Epithelial cell of proximal tubule (primary cell): ENCODE data around the gene C1QTNF2.

- RAMPAGE, long total RNA, result no peak
- RRBS, result no CpG with 5 or more reads among the region's 9 CpGs
These were observed 32.7 kb downstream of the FABP6 start for GRCh38 chr5:160261929-160262531.

DNA sequence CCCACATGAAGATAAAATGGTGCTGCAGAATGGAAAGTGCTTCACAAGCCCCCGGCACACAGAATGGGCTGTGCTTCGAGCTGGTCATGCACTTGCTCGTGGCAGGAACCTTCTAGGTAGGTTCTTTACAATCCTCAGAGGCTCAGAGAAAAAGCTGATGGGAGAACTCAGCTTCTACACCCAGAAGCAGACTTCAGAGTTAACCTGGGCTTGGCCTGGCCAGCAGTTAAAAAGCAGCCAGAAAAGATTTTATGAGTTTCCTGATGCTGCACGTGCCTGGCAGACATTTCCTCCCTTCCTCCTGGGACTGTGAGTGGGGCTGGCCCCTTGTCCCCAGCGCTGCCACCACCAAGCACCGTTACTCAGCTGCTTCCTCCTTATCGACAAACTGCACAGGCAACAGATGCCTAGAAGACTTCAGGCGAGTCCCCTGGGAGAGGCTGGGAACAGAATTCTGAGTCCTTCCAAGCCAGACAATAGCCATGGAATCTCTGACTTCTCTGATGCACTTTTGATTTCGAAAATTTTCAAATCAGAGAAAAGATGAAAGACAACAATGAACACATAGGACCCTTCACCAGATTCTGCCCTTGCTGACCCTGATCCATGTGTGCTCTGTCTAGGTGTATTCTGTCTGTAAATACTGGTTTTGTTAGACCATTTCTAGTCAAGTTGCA is 33.4 kb downstream of the FABP6 start:
- RAMPAGE, long total RNA, result no peak
- RRBS, result no CpG with 5 or more reads among the region's 9 CpGs

- RAMPAGE, long total RNA, result no peak
- RRBS, result no CpG with 5 or more reads among the region's 4 CpGs
These were observed 7.3 kb downstream of the C1QTNF2 start for GRCh38 chr5:160363099-160363513.

DNA sequence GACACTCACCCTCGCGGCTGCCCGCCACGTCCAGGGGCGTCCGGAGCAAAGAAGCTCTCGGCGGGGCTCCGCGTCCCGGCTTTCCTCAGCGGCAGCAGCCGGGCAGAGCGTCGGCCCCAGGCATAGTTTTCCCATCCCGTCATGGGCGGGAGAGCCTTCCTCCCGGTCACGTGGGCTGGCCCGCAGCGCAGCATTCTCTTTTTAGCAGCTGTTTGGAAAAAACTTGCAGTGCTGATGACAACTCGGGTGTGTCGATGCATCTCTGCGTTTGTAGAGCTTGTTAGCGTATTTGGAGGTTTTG is at the start of gene C1QTNF2:
TSS of gene C1QTNF2 (minus strand) at position 124 of the 301 bp plus-strand sequence.
- RAMPAGE, long total RNA, result no peak
- RRBS, result 3% methylated on average over 11 of the region's 25 CpGs

DNA sequence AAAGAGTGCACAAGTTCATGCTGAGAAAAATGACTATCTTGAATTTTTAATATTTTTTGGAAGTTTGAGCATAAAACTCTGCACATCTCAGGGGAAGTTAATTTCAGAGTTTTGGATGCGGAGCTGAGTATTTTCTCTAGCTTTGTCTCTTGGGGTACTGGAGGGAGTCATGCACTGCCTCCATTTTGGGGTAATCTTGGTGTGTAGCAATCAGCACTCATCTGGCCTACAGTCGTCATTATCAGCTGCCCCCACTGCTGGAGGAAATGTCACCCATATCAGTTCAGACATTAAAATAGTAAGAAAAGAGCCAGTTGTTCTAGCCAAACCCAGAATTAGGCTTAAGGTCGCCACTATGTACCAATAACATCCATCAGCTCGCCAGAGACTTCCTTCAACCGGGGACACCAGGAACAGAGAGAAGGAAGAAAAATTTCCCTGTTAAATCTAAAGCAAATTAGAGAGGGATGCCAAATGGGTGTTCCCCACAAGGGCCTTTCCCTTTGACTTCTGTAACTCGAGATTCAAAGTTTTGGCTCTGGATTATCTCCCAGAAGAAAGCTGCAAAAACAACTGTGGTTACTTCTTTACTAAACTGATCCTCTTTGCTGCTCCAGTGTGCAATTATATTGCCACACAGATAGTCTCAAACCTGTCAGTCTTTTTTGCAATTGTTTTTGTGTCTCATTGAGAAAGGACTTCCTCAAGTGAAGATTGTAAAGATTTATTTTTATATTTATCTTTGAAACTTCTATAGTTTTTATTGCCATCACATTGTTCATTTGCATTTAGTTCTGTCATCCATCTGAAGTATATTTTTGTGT is 49.2 kb downstream of the PTTG1 start:
- RAMPAGE, long total RNA, result no peak
- RRBS, result no CpG with 5 or more reads among the region's 6 CpGs

- RAMPAGE, long total RNA, result no peak
- RRBS, result no CpG with 5 or more reads among the region's 2 CpGs
These were observed 63.5 kb downstream of the PTTG1 start for GRCh38 chr5:160485282-160485523.

GRCh38 chr5:160789835-160790368 is 62.1 kb downstream of the ATP10B start:
- RAMPAGE, long total RNA, result no peak
- RRBS, result no CpG with 5 or more reads among the region's 2 CpGs

GRCh38 chr5:160799146-160799608 is 52.8 kb downstream of the ATP10B start:
- RAMPAGE, long total RNA, result no peak
- RRBS, result no CpG with 5 or more reads among the region's 5 CpGs

GRCh38 chr5:160848814-160849089 is 3.3 kb downstream of the ATP10B start:
- RAMPAGE, long total RNA, result no peak
- RRBS, result no CpG with 5 or more reads among the region's 4 CpGs

DNA sequence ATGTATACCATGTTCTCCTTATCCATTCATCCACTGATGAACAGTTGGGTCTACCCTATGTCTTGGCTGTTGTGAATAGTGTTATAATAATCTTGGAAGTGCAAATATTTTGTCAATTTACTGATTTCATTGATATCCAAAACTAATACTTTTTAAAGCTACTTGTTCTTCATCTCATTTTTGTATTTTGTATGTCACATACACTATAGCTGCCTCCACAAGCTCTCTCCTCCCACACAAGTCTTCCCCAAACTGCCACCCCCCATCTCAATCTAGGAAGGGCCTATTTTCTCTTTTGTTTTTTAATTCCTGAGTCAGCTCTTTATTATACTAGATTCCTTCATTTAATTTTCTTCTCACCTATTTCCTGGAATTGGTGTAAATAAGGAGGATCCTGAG is 277.5 kb downstream of the GABRB2 start:
- RAMPAGE, long total RNA, result no peak

GRCh38 chr5:161847436-161847839 is 482 bp upstream of the GABRA1 start:
- RAMPAGE, long total RNA, result no peak
- RRBS, result no CpG with 5 or more reads among the region's 12 CpGs

DNA sequence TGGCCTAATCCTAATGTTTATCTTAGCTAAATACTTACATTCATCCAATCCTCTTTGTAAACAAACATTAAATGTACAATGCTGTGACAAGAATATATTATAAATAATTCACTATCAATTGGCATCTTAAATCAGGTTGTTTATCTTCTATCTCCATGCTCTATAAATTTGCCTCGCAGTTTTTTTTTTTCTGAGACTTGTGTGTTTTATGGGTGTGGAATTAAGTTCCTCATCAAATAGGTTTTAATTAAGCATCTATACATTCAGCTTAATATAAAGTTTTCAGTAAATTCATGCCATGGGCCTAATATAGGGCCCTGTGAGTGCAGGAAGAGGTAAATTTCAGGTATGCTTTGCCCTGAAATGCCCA is 90.6 kb downstream of the GABRG2 start:
- RAMPAGE, long total RNA, result no peak
- RRBS, result no CpG with 5 or more reads among the region's 1 CpG

GRCh38 chr5:163449807-163450369 is 10.0 kb downstream of the NUDCD2 start:
- RAMPAGE, long total RNA, result no peak
- RRBS, result no CpG with 5 or more reads among the region's 6 CpGs

DNA sequence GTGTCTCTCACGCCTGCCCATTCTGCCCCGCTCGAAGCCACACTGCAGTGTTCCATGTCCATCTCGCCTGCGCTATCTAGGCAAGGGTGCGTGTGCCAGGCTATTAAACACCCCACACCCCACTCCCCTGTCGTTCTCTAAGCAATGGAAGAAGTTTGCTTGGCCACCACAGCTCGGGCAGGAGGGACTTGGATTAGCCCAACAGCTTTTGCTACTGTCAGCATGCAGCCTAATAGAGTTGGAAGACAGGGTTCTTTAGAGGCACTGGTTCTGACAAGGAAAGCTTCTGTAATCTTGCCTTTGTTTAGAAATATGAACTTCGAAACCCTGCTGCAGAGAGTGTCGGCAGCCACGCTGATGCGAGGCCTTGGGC is 268.6 kb upstream of the WWC1 start:
- RAMPAGE, long total RNA, result no peak
- RRBS, result no CpG with 5 or more reads among the region's 12 CpGs

DNA sequence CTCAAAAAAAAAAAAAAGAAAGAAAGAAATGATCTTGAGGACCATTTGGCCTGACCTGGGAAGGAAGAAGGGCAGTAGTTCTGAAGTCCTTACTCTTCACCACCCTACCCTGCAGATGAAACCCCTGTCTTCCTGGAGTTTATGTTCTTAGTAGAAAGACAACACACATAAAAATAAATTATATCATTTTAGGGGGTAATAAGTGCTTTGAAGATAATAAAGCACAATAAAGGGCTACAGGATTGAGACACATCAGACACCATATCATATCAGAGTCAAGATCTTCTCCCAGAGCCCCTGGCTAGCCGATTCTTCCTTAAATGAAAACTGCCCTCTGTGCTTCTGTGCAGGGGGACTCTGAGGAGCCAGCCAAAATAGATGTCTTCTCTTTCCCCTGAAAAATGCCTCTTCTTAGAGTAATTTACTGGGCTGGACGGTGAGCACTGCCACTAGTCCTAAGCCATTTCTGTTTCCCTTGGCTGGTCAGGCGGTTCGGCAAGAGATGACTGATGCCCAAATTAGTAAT is 203.8 kb upstream of the WWC1 start:
- RAMPAGE, long total RNA, result no peak
- RRBS, result no CpG with 5 or more reads among the region's 4 CpGs

DNA sequence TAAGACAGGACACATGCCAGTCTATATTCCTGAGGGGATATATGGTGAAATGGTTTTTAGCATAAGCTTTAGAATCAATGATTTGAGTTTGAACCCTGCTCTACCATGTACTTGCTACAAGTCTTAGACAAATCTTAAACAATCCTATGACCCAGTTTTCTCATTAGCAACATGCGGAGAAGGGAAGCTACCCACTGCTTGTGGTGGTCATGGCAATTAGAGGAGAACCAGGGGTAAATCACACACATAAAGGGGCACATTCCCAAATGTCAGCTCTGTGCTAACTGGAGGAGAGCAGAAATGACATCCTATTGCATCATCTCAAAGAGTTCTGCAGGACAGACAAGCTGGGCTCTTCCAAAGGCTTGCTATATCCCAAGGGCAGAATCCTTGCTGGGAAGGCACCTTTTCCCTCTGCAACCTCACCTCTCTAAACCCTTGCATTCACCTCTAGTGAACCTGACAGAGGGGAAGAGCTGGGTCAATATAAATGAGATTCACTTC is 17.1 kb upstream of the WWC1 start:
- RAMPAGE, long total RNA, result no peak
- RRBS, result no CpG with 5 or more reads among the region's 1 CpG

DNA sequence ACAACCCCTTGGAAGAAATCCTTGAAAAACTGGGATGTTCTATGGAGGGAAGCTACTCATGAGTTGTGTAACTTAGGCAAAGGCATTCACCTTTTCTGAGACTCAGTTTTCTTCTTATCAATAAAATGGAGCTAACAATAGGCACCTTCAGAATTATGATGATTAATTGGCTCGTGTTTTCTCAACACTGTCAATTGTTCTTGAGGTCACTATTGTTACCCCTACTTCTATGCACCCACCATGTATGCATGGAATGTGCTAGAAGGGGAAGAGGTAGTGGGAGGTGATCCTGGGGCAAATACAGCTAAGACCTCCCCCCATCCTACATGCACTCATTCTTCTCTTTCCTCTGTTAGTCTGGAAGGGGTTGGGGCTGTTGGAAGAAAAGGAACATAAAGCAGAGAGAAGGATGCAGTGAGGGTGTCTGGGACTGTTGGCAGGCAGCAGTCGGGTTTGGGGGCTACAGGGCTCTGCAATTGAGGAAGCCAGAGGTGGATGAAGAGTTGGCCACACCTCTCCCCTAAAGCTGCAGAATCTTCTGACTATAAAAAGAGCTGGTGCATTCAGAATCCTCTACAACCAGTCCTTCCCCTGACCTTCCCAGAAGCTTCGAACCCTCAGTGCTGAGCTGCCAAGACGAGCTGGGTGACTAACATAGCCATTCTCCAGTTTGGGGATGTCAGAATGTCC is 39.0 kb downstream of the WWC1 start:
- RAMPAGE, long total RNA, result no peak
- RRBS, result no CpG with 5 or more reads among the region's 4 CpGs

- RAMPAGE, long total RNA, result no peak
- RRBS, result no CpG with 5 or more reads among the region's 9 CpGs
These were observed 82.9 kb downstream of the WWC1 start for GRCh38 chr5:168374215-168374923.

- RAMPAGE, long total RNA, result no peak
- RRBS, result 83% methylated on average over 3 of the region's 15 CpGs
These were observed 82.1 kb upstream of the RARS1 start for GRCh38 chr5:168404102-168404724.

DNA sequence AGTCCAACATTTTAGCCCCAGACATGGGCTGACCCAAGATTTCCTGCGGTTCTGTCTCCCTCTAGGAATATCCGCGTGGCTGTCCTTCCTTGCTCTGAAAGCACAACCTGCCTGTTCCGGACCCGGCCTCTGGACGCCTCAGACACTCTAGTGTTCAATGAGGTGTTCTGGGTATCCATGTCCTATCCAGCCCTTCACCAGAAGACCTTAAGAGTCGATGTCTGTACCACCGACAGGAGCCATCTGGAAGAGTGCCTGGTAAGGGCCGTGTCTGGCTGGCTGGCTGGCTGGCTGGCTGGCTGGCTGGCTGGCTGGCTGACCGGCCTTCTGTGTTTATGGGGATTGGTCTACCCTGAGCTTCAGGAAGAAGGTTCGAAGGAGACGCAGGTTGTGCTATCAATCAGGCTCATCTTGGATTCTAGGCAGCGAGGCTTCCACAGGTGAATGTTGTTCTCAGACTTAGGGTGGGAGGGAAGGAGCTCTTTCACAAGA is 55.0 kb upstream of the RARS1 start:
- RAMPAGE, long total RNA, result no peak
- RRBS, result no CpG with 5 or more reads among the region's 13 CpGs